Cytotoxic T cell (primary cell): ENCODE measurements around a stretch of chr1.

DNA sequence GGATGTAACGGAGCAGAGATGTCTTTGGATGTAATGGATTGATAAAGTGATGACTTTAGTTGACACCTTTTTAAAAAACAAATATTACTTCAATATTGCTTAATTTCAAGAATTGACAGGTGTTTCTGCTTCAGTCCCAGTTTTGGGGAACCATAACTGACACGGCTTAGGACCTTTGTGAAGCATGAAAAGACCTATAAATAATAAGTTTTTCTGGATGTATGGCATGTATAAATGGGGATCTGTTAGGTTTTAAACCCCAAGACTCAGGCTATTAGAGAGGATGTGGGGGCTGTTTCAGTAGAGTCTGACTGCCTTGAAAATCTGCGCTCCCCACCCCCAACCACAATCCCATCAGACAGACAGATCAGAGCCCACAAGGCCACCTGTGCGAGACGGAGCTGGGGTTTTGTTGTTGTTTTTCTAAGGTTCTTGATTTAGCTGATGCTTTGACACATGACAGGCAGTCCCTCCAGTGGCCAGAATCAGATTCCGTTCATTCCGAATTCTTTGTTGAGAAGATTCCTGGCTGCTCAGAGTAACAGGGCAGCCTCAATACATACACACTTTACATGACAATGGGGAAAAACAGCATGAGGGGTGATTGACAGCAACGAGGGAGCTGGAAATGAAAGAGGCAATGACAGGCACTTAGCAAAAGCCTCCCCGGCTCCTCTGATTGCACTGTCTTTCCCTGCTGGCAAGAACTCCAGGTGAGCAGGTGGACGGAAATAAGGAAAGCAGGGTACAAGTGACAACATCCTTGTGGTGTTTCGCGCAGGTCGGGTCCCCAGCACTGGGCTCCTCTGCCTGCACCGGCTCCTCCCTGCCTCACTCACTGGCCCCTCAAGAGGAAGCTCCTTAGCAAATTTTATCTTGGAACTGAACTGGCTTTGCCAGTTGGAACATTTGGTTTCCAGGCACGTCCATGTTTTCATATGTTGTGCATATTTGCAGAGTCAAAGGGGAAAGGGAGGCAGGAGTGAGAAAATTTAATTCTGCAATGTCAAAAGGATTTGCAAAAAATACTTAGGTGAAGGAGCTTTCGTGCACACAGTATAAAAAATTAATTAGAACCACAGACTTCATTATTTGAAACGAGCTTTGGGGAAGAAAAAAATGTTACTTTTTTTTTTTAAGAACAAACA, 148.8 kb downstream of the PGBD5 start:
- PRO-cap, 2 experiments, result no peak in any of the 2 experiments

DNA sequence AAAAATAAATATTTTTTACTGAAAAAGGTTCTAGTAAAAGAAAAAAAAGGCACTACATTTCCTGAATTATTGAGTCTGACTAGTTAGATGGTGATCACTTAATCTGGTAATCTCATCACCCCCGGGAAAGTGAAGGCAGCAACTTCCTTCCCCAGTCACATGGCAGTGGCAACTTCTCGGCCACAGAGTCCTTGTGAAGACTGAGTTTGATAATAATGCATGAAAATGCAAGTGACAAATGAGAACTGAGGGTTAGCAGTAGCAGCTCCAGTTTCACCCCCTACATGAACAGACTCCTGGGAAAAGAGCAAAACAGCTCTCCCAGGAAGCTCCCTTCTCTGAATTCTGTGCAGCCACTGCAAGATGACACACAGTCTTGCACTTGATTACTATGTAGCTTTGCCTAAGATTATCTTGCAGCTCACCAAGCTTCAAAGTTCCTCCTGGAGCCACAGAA, 4.8 kb downstream of the PGBD5 start:
- PRO-cap, 2 experiments, result no peak in any of the 2 experiments

DNA sequence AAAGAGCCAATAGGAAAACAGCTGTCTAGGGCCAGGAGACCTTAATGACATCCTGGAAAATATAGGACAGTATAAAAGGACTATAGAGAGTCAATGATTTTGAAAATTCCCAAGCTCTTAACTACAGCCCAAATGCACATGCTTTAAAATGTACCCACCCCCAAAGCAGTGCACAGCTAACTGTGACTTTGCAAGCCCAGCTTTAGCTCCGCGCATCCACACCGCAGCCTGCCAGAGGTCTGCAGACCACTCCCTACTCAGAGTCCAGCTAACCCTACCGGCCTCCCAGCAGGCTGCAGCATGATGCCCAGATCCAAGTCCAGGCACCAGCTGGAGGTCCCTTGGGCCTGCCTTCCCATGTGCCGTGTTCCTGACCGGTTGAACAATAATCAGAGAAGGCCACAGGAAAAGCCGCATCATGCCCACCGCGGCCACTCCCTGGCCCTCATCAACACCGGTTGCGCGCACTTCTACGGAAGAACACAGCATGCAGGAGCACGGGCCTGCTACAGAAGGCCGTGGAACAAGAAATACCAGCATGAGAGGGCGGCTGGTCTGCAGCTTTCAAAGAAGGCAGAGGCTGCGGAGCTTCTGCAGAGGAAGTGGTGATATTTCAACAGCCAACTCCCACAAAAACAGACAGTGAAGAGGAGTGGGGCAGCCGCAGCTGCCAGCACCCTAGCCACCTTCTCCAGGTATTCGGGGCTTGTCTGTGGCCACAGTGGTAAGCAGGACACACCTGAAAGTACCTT, 1.7 kb downstream of the PGBD5 start:
- PRO-cap, 2 experiments, result no peak in any of the 2 experiments

GRCh38 chr1:230706708-230706930, 7.3 kb downstream of the AGT start:
- PRO-cap, 2 experiments, result no peak in any of the 2 experiments

- PRO-cap, 2 experiments, result no peak in any of the 2 experiments
Observed at GRCh38 chr1:230727041-230727639, 13.2 kb upstream of the AGT start.

DNA sequence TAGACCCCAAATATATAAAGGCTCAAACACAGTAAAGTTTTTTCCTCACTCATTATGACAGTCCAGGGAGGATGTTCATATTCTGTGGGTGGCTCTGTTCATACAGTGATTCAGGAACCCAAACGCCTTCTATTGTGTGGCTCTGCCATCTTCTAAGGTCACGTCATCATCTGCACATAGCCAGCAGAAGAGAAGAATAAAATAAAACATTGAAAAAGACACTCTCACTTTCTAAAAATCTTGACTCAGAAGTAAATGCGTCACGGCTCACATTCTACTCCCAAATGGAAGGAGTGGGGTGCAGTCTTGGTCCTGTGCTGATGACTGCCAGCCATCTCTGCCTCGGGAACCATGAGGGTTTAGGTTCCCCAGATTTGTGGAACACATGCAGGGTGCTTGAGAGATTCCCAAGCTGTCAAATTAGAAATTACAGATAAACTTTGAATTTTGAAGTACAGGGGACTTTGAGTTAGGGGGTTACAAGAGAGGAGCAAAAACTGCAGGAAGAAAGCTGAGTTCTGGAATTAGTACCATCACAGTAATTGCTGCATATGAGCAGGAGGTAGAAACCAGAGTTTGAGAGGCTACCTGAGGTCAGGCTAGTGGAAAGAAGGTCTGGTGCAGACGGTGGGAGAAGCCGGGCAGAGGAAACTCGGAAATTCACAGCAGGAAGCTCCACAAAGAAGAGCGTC, 29.5 kb downstream of the CAPN9 start:
- PRO-cap, 2 experiments, result no peak in any of the 2 experiments

GRCh38 chr1:230824183-230824576, 44.1 kb downstream of the C1orf198 start:
- PRO-cap, 2 experiments, result no peak in any of the 2 experiments

GRCh38 chr1:230835038-230835237, 33.4 kb downstream of the C1orf198 start:
- PRO-cap, 2 experiments, result no peak in any of the 2 experiments

DNA sequence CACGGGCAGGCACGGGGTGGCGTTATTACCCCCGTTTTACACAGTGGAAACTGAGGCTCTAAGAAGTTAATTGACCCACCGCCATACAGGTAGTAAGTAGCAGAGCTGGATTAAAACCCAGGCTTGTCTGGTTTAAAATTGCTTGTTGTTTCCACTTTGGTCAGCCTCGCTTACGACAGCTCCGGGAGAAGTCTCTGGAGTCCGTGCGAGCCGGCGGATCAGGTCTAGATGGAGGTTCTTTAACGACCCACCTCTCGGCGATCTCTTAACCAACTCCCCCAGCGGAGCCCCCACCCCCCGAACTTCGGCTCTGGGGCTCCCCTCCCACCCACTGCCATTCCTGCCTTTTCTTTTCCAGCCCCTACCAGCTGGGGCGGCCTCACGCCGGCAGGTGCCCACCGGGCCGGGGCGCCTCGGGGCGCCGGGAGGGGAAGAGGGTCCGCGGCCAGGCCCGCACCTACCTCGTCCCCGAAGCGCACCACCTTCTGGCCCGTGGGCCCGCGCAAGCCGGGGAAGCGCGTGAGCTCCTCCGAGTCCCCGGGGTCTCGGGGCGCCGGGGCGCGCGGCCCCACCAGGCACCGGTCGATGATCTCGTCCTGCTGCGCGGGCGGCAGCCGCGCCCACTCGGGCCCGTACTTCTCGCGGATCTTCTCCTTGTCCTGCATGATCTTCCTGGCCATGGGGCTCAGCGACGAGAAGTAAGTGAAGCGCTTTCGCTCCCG, 441 bp downstream of the C1orf198 start:
- PRO-cap, 2 experiments, result no peak in any of the 2 experiments

- PRO-cap, 2 experiments, result peak in 1 of 2 experiments; most common minus-strand start chr1:231039364 (in 1)
Observed at GRCh38 chr1:231038951-231040031, 763 bp downstream of the FAM89A start.

DNA sequence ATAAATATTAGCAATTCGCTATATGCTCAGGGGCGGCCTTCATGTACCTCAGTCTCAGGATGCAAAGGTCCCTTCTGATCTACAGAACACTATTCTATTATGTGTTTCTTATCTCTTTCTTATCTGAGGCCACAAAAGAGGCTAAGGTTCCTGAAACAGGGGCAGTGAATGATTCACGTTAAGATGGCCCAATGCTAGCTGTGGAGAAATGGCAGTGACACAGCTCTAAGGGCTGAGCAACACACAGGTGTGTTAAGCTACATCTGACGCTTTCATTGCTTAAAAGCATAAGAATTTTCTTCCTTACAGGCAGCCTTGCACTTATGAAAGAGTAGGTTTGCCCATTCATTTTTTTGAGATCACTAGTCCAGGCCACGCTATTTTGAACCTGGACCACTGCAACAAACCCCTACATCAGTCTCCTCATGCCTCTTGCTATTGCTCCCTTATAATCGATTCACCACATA, 6.8 kb downstream of the C1orf131 start:
- PRO-cap, 2 experiments, result no peak in any of the 2 experiments

DNA sequence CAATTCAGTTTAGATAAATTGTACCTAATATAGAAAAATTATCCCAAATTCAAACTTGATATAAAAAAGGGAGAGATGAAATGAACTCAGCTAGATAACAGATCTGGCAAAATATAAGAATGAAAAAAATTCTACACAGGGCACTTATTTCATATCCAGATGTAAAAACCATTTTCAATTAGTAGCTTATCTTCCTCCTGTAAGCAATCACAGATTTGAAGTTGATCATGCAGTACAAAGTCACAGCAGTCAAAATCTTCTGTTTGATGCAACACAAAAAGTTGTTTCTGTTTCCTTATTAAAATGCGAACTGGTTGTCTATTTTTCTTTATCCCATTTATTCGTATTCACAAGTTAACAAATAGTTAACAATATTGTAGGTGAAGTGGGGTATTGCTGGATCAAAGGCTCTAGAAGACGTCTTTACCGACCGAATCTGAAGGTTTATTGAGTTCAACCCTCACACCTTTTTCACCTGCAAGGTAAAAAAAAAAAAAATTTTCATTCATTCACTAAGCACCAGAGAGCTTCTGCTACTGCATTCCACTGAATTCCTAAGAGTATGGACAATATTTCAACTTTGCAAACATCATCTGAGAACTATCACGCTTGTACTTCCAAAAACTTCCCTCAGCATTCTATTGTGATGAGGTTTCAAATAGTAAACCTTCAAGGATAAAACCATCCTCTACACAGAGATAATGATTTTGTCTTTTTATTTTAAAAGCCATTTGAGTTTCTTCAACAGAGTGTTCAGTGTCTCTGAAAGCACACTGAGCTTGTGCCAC, 28.1 kb downstream of the SPRTN start:
- PRO-cap, 2 experiments, result no peak in any of the 2 experiments

GRCh38 chr1:231420459-231420737, 1.7 kb downstream of the EGLN1 start:
- PRO-cap, 2 experiments, result no peak in any of the 2 experiments

DNA sequence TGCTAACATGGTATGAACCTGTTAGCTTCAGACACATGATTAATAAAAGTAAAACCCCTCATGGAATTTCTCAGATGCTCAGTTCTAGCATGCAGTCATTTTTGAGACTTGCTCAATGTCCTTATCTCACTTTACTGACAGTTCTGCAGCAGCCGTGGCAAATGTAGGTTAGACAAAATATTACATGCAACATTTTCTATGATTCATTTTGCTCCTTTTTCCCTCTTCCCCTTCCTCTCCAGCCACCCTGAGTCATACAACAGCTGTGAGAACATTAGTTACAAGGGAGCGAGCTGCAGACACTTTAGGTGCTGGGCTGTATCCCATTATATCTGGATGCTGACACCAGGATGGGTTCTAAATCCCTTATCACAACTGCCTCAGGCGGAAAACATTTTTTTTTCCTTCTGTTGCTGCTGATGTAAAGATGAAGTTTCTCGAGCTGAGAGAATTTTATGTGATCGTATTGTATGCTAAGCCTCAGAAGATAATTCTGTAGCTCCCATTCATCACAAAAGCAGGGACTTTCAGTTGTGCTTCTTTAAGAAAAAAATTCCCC, 344.8 kb downstream of the DISC1 start:
- PRO-cap, 2 experiments, result no peak in any of the 2 experiments

DNA sequence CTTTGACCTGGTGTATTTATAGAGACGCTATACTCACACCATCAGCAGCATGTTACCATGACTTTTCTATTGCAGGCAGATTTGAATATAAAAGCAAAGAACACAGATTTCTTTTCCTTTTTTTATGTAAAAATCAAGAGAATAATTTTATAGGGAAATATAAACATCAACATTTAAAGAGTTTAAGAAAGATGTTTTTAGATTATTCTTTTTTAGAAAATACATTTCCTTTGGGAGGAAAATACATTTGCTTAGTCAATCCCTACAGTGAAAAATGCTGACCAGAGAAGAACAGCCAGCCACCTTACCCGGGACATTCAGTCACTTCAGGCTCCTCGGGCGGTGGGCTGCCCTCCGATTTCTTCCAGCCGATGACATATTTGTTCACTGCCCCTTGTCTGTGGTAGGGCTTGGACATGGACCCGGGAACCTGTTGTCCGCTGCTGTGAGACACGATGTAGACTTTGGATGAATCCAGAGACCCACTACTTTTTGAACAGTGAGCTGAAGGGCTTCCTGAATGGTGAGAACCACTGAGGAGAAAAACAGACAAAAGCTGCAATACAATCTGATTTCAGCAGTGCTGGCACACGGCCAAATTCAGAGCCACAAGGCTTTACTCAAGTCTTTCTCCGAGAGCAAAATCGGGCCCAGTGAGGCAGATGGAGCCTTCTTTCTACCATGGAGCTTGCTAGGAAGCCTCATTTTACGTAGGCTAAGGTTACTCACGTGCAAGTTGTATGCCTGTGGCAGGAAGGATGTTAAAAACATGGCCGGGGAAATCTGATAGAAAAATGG, 197.8 kb downstream of the SIPA1L2 start:
- PRO-cap, 2 experiments, result no peak in any of the 2 experiments

- PRO-cap, 2 experiments, result no peak in any of the 2 experiments
Observed at GRCh38 chr1:232490362-232491292, 139.3 kb downstream of the SIPA1L2 start.

GRCh38 chr1:232589793-232590426, 40.0 kb downstream of the SIPA1L2 start:
- PRO-cap, 2 experiments, result no peak in any of the 2 experiments

DNA sequence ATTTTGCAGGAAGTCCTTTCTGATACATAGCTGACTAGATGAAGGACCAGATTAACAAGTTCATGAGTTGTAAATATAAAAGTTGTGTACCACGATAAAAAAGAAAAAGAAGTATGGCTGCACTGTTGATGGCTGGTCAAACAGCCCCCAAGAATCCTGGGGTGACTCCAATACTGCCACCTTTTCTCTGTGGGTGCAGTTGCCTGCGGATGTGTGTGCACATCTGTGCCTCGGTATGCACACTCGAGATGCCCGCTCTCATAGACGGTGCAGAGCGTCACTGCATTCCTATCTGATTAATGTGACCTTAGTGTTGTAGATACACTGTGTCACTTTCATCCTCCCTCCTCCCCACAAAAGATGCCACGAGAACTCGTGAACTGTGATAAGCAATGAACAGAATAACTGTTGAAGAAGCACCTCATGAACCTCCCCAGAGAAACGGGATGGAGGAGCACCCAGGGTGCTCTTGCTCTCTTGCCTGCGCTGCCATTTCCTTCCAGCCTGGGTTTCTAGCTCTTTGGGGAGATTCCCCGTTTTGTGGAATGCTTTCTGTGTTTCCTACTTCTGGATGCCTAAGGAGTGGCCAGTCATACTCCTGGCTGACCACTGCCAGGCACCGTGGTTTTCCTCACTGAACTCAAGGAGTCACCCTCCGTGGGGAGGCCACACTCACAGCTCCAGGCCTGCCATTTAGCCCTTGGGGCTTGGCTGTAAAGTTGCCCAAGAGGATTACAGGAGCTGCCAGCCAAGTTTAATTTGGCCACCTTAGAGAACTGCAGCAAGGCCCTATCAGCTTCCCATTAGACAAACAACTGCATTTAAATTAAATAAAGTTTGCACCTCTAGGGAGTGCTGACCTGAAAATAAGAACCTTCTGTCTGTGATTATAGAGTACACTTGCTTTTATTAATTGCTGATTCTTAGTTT, 32.0 kb downstream of the NTPCR start:
- PRO-cap, 2 experiments, result no peak in any of the 2 experiments

DNA sequence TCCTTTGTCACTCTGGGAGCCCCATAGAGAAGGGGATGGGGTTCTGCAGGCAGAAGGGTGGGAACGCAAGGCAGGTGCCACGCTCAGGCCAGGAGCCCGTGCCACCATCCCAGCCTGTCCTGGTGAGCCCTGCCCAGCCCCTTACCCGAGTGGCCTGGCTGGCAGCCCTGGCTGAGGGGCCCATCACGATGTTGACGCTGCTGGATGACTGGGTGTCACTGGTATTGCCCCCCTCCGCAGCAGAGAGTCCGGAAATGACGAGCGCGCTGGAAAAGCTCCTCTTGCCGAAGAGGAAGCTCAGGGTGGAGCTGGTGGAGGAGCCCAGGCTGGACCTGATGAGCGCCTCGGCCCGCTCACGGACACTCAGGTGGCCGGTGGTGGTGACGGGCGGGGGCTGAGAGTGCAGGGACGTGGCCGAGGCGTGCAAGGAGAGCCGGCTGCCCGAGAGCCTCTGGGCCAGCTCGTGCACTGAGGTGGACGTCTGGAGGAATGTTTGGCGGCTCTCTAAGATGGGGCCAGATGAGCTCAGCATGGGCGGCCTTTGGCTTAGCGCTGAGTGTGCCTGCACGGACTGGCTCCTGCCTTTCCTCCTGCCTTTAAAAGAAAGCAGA, 35.6 kb downstream of the NTPCR start:
- PRO-cap, 2 experiments, result no peak in any of the 2 experiments

- PRO-cap, 2 experiments, result no peak in any of the 2 experiments
Observed at GRCh38 chr1:233081693-233082146, 131.3 kb downstream of the NTPCR start.